Left ventricle myocardium (tissue), 1 donor: Measurements from ENCODE around the genes LUC7L3 and TOB1.

DNA sequence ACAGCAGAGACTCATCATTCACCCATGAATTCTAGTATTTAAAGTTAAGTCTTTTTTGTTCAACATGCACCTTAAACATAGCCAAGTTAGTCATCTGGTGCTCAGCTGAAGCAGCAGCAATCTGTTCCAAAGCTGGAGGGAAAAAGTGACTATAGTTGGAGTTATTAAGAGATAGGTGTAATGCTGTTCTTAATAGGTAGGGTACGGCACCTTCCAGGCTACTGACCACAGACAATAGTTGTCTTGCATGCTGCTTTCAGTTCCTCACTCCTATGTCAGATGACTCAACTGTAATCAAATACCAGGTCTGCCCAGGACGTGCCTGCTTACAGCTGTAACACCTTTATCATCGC is 6.0 kb downstream of the LRRC59 start:
- PRO-cap = no peak

GRCh38 chr17:50534269-50534842 is 1.8 kb downstream of the EPN3 start:
- PRO-cap = bidirectional peak, plus-strand start at chr17:50534519, minus-strand start at chr17:50534428

DNA sequence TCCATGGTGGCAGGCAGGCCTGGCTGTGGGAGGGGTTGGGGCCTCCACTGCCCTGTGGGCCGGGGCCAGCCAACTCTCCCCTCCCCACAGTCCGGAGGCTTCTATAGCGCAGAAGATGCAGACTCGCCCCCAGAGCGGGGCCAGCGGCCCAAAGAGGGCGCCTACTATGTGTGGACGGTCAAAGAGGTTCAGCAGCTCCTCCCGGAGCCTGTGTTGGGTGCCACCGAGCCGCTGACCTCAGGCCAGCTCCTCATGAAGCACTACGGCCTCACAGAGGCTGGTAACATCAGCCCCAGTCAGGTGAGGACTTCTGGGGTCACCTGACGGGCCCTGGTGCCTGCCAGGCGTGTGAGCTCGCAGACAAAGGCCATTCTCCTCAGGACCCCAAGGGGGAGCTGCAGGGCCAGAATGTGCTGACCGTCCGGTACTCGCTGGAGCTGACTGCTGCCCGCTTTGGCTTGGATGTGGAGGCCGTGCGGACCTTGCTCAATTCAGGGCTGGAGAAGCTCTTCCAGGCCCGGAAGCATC is 3.7 kb downstream of the SPATA20 start:
- PRO-cap = no peak

- PRO-cap = no peak
These were observed 1.6 kb downstream of the CACNA1G start for GRCh38 chr17:50561921-50562691.

- PRO-cap = no peak
These were observed 15.7 kb upstream of the ABCC3 start for GRCh38 chr17:50618980-50619423.

DNA sequence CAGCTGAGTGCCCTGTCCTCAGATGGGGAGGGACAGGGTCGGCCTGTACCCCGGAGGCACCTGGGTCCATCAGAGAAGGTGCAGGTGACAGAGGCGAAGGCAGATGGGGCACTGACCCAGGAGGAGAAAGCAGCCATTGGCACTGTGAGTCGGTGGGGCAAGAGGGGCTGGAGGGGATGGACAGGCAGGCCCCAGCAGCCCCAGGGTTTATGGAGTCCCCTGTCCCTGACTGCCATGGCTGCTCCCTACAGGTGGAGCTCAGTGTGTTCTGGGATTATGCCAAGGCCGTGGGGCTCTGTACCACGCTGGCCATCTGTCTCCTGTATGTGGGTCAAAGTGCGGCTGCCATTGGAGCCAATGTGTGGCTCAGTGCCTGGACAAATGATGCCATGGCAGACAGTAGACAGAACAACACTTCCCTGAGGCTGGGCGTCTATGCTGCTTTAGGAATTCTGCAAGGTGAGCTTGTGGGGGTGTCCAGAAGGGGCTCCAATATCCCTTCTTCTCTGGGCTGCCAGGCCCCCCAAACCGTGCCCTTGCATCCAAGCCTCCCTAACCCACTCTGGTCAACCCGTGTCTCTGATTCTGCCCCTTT is 32.0 kb downstream of the ANKRD40 start:
- PRO-cap = no peak

DNA sequence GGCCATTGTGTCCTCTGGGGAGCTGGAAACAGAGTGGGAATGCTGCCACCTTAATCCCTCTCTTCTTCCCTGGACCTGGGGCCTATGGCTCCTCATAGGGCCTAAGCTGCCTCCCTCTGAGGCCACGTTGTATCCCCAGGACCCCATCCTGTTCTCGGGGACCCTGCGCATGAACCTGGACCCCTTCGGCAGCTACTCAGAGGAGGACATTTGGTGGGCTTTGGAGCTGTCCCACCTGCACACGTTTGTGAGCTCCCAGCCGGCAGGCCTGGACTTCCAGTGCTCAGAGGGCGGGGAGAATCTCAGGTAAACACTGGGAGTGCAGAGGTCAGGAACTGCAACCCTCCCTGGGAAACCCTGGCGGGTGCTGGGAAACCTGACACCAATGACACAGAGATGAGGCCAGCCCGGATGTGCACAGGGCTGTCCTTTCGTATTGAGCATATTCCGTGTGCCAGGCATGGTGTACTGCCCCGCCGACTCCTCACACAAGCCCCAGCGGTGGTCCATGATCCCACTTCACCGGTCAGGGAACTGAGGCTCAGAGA is 23.1 kb downstream of the ANKRD40 start:
- PRO-cap = no peak

DNA sequence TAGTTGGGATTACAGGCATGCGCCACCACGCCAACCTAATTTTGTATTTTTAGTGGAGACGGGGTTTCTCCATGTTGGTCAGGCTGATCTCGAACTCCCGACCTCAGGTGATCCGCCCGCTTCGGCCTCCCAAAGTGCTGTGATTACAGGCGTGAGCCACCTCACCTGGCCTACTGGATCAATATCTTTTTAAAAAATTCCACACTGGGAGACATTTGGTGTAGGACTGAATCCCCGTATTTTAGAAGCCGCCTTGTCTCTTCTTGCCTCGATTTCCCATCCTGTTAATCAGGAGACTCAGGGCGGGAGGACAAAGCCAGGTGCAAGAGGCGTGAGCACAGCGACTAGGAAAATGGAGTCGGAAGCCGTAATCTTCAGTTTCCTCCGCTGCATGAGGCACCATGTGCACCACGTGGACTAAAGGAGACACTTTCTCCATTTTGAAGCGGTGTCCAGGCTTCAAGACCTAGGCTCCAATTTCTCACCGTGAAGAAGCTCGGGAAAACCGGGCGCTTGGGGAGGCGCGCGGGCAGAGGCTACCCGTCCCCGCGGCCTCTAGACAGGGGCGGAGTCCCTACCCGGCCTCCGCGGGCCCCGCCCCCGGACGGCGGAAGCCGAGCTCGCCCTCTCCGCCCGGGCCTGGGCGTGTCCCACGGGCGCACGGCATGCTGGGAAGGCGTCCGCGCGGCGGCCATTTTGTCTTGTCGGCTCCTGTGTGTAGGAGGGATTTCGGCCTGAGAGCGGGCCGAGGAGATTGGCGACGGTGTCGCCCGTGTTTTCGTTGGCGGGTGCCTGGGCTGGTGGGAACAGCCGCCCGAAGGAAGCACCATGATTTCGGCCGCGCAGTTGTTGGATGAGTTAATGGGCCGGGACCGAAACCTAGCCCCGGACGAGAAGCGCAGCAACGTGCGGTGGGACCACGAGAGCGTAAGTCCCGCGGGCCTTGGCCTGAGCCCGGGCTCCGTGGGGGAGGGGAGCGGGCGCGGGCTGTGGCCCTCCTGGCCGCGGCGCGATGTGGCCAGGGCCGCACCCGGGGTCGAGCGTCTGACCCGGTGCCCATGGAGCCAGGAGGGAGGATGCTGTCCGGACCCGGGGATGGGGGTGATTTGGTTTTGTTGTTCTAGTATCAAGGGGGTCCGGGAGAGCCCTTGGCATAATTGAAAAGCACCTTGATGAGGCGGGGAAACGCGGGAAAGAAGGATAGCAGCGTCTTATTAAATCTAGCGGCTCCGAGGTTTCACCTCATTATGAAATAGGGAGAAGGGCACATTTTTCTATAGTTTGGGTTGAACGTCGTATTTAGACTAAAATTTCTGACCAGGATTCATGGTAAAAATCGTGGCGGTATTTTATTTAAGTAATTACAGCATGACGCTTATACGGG is at the start of gene LUC7L3:
TSS of gene LUC7L3 (plus strand) at position 699 of the 1,384 bp plus-strand sequence.
- PRO-cap = bidirectional peak, plus-strand start at position 699 of the sequence, minus-strand start at position 557 of the sequence

DNA sequence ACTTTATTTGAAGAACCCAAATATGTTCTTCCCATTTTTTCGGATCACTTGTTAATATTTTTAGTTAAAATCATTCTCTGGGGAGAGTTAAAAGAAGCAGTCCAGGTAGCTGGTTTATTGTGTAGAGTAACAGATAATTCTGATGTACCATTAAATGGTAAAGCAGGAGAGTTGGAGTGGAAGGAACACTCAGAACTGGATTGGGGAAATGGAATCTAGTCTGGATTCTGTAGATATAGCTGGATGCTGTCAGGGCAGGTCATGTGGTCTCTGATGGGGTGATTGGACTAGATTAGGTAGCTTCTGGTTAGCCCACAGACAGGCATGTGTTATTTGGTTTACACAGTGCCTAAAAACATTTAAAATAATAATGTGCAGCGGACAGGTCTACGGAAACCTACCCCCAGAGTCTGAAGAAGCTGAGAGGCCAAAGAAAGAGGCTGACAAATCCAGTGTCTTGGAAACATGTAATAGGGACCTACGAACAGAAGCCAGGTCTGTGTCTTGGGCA is 12.2 kb downstream of the LUC7L3 start:
- PRO-cap = no peak

DNA sequence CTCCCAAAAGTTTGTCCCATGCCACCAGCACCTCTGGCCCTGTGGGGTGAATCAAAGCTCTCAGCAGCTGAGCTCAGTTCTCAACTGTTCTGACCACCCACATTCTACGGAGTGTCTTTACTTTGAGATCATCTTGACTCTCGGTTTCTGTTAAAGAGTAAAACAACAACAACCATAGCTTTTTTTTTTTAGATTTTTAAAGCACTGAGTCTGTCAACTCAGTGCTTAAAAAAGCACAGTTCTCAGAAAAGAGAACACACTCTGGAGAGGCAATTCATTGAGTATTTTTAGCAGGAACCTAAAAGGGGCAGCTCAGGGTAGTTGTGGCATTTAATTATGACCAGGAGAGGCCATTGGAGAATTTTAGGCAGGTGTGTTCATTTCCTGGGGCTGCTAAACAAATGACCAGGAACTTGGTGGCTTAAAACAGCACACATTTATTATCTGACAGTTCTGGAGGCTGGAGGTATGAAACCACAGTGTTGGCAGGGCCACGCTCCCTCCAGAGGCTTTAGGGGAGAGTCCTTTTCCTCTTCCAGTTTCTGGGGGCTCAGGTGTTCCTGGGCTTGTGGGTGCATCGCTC is 6.8 kb upstream of the WFIKKN2 start:
- PRO-cap = no peak

DNA sequence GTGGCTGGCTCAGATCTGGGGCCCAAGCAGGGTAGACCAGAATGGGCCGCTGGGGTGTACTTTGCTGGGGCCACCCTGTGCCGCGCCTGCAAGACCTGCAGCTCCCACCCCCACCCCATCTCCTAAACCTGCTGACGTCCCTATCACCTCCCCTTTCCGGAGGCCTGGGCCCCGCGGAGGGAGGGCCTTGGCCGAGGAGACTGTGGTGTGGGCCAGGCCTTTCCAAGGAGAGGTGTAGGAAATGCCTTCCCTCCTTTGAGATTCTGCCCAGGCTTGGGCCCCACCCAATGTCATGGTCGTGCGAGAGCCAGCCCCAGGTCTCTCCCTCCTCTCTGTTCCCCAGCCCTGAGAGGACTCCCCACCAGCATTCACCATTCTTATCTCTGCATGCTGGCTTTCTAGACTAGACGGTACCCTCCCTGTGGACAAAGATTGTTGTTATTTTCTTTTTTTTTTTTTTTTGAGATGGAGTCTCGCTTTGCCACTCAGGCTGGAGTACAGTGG is 3.9 kb upstream of the WFIKKN2 start:
- PRO-cap = no peak

DNA sequence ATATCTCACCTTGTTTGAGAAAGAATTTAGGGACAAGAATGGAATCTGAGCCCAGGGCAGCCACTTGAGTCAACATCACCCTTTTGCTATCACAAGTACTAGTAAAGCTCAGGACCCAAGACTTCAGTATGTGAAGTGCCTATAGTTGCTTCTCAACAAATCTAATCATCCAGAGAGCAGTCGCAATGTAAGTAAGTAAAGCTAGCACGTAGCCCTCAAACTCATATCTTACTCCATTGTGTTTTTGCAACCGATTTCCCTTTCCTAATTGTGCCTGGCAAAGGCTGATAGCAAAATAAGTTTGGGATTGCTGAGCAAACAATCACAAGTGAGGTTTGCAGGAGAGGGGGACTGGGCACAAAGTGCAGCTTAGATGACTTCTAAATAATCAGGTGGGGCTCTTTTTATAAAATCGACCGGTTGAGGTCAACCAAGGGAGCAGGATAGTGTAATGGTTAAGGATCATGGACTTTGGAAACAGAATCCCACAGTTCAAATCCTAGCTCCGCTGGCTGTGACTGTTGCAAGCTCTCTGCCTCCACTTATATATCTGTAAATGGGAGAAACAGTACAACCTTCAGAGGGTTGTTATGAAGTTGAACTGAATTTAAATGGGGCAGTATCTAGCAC is 13.0 kb downstream of the TOB1 start:
- PRO-cap = no peak

DNA sequence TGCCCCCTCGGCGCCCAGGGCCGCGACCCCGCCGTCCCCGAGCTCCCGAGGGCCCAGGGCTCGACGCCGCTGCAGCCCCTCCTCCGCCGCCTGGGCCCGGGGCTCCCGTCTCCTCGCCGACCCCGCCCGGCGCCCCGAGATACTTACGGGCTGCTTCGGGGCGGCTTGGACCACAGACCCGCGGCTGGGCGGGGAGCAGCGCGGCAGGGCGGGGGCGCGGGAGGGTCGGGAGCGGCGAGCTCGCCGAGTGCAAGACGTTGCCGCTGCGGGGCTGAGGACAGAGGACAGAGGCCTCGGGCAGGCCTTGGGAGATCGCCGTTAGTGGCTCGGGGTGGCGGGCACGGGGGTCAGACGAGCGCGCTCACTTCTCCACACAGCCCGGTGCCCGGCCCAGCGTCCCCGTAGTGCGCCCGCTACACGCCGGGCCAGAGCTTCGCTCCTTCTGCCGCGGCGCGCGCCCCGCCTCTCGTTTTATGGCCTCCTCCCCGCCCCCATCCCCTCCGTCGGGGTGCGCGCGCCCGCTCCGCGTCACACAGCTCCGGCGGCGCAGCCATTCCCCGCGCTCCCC is at the start of gene TOB1:
TSS of gene TOB1 (minus strand) at position 444 of the 568 bp plus-strand sequence.
- PRO-cap = bidirectional peak, plus-strand start outside the sequence, minus-strand start at position 444 of the sequence

DNA sequence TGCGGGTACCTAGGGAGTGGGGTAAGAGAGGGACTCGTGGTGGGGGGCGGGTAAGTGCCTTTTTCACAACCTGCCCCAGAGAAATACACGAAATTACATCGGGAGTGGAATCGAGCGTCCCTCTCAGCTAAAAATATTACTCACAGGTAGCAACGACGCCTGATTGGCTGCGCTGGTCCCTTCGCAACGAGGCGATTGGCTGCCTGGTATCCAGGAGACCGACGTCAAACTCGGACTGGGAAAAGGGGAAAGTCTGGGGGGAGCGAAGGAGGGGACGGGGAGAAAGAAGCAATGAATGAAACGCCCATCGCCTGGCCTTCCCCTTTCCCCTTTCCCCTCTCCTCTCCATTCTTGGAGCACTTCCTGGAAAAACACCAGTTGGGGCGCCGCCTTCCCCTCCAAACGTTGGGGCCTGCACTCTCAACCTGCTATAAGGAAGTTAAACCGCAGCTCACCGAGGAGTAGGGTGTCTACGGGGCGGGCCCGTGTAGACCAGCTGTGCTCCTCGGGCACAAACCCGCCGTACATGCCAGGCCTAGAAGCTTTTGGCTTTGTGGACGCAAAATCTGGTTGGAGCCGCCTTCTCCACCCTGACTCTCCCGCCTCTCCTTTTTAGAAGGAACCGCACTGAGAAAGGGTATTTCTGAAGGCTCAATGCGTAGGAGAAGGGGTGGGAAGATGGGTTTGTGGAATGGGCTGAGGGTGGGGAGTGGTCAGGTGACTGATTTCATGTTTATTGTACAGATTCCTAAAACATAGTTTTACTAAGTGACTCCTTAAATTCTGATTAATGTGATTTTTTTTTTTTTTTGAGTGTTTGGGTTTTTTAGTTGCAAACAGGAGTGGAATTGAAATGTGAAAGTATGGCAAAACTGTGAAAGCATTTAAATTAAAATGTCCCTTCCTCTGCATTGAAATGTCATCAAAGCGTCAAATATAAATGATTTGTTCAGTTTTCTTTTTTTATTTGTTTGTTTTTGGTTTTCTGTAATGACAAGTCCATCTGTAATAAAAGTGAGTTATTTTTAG is 1.5 kb upstream of the TOB1 start:
- PRO-cap = bidirectional peak, plus-strand start at position 377 of the sequence, minus-strand start at position 84 of the sequence; bidirectional peak, plus-strand start at position 464 of the sequence, minus-strand start at position 432 of the sequence; unidirectional peak, minus-strand start at position 614 of the sequence

DNA sequence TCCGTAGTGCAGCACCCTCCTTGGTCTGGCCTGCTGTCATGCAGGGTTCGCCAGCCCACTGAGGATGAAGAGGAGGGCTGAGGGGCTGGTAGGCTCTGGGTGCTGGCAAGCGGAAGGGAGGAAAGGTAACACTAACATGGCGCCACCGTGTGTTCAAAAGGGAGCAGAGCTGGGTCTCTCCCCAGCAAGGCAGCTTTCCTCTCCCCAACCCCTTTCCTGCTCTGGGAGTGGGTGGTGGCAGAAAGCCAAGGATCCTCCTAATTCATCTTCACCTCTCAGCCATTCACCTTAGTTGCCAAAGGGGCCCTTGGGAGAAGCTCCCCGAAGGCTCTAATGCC is 90.6 kb upstream of the TOB1 start:
- PRO-cap = no peak

GRCh38 chr17:51103010-51103612 is 17.6 kb downstream of the SPAG9 start:
- PRO-cap = no peak

- PRO-cap = no peak
These were observed 1.1 kb downstream of the SPAG9 start for GRCh38 chr17:51119238-51120294.

DNA sequence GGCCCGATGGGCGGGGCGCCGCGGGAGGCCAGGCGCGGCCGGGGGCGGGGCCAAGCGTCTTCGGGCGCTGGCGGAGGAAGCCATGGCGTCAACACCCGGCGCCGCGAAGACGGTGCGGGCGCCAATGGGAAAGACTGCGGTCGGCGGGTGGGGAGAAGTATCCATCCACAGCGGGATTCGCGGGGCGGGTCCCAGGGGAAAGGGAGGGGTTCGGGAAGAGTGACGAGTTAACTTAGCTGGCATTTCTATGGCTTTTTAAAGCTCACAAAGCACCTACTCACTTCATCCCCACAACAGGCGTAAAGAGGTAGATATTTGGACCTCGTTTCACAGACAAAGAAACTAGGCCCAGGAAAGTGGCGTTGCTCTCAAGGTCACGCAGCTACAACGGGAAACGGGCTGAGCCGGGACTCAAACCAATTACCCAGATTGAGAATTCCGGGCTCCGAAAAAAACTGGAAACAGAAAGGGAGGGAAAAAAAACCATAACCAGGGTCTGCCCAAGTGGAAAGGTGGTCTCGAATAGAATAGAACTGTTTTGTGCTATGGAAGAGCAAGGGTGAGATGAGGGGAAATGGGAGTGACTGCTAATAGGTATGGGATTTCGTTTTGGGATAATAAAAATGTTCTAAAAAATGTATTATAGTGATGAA is 385 bp upstream of the SPAG9 start:
- PRO-cap = bidirectional peak, plus-strand start at position 91 of the sequence, minus-strand start outside the sequence

DNA sequence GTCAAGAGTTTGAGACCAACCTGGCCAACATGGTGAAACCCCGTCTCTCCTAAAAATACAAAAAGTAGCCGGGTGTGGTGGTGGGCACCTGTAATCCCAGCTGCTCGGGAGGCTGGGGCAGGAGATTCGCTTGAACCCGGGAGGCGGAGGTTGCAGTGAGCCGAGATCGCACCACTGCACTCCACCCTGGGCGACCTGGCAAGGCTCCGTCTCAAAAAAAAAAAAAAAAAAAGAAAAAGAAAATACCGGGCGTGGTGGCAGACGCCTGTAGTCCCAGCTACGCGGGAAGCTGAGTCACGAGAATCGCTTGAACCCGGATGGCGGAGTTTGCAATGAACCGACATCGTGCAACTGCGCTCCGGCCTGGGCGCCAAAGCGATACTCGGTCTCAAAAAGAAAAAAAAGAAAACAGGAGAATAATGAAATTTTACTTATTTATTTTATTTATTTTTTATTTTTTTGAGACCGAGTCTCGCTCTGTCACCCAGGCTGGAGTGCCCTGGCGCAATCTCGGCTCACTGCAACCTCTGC is 1.5 kb upstream of the NME1 start:
- PRO-cap = no peak

DNA sequence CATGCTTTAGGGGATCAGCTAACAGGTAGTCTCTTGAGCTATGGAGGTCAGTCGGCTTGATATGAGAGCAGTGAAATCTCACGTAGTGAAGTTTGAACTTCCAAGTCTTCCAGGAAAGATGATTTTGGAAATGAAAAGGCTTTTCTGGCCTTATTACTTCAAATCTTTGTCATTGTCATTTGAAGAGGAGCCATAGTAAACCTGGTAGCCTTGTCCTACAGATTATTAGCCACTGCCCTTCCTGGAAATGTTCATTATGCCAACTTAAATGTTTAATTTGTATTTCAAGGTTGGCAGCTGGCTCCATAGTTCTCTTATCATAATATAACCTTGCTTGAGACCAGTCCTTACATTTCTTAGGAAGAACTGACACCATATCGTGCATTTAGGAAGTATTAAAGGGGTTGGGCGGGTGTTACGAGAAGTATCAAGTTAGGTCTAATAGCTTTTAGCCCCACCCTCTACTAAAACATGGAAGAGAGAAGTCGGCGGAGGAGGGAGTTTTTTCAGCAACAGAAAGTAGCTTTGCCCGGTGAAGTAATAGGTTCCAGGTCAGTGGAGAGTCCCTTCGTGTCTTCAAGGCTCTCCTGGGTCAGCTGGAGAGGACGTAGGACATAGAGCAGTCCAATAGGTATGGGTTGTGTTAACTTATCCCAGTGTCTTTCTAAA is 37.9 kb downstream of the UTP18 start:
- PRO-cap = no peak